ENCODE results near the genes METTL13, PIGC and SLC9C2.

DNA sequence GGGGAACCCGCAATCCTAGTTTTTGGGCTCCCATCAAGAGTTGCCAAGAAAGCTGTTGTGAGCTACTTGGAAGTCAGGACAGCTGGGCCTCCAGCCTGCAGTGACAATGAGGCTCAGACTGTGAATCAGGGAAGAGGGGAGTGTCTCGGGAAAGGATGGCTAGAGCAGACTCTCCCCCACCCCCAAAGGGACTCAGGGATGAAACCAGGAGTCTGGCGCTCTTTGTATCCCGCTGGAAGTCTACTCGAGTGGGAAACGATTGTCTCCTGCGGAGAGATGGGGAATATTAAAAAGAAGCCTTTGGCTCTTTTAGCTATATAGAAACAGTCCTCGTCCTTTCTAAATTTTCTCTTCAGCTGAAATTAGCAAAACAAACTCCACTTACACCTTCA is 3.5 kb downstream of the PRRX1 start:
- RRBS: no CpG with 5 or more reads among the region's 8 CpGs

DNA sequence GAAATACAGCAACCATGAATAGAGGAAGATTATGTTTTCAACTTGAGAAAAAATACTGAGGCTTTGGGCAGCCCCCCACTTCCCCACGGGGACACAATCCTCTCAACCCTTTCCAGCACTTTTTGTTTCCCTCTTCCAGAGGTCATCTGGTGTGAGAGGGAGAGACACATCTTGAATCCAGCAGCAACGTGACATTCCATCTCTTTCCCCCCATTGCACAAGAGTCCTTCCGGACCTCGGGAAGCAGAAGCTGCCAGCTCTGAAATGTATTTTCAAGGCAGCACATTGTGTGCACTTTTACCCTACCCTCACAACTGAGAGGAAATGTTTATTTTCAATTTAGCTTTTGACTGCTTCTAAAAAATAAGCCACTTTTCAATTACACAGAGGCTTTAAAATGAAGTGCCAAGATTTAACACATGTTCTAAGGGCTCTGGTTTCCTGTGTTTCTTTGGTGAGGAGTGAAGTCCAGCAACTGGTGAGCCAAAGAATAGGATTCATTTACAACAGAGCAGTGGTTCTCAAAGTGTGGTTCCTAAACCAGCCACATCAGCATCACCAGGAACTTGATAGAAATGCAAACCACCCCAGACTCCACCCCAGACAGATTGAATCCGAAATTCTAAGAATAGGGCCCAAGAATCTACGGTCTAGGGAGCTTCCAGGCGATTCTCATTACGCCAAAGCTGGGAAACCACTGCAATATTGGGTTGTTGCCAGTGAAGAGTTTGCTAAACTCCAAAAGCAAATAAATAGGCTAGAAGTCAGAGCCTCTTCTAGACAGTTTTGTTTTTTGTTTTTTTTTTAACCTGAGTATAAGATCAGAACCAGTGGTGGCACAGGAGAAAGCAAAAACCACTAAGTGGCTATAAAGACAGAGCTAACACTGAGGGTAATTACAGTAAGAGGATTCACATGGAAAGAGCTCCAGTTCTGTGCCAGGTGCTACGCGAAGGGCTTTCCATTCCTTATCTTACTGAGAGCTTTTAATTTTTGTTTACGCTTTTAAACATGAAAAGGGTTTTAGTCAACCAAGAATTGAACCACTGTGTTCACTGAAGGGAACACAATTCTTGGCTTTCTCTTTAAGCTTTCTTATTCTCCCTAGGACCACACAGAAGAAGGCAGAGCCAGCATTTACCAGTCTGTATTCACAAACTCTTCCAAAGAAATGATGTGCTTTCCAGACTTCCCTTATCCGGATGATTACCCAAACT is 42.6 kb upstream of the FMO2 start:
- RRBS: no CpG with 5 or more reads among the region's 12 CpGs

DNA sequence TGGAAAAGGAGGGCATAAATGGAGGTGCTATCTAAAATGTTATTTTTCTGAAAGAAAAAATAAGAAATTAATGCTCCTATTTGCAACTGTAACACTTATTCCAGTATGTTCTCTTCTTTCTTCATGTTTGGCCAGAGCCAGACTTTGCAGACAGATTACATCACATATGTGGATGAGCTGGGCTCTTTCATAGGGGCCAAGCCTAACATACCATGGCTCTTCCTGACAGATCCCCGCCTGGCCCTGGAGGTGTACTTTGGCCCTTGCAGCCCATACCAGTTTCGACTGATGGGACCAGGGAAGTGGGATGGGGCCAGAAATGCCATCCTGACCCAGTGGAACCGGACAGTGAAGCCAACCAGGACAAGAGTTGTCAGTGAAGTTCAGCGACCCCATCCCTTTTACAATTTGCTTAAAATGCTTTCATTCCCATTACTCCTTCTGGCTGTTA is 24.1 kb upstream of the FMO2 start:
- RRBS: no CpG with 5 or more reads among the region's 4 CpGs

DNA sequence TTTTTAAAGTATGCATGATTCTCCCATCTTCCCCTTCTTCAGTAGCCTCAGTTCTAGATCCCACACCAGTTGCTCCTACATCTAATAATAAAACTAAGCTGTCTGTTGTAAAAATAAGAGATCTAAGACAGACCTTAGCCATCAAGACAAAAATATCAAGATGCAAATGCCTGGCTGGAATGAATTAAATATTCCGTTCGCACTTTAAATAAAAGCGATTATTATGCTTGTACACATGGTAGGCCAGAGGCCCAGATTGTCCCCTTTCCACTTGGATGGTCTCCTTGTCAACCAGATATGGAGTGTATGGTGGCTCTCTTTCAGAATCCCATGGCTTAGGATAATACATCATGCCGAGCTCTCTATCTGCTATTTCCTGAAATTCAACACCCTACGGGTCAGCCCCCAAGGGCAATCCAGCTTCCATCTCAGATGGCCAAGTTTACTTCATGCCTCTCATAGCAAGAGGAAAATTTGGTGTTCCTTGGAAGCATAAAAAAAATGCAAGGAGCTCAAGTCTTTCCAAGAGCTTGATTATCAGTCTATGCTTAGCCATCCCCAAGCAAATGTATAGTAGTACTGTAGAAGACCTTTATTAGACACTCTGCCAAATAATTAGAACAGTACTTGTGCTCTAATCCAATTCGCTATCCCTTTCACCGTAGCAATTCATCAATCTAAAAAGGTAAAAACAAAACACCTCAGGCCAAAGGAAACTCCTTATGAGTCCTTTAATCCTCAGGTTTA is 25.3 kb upstream of the FMO1 start:
- RRBS: no CpG with 5 or more reads among the region's 7 CpGs

GRCh38 chr1:171319597-171320344 is 5.8 kb downstream of the FMO4 start:
- RRBS: no CpG with 5 or more reads among the region's 4 CpGs

DNA sequence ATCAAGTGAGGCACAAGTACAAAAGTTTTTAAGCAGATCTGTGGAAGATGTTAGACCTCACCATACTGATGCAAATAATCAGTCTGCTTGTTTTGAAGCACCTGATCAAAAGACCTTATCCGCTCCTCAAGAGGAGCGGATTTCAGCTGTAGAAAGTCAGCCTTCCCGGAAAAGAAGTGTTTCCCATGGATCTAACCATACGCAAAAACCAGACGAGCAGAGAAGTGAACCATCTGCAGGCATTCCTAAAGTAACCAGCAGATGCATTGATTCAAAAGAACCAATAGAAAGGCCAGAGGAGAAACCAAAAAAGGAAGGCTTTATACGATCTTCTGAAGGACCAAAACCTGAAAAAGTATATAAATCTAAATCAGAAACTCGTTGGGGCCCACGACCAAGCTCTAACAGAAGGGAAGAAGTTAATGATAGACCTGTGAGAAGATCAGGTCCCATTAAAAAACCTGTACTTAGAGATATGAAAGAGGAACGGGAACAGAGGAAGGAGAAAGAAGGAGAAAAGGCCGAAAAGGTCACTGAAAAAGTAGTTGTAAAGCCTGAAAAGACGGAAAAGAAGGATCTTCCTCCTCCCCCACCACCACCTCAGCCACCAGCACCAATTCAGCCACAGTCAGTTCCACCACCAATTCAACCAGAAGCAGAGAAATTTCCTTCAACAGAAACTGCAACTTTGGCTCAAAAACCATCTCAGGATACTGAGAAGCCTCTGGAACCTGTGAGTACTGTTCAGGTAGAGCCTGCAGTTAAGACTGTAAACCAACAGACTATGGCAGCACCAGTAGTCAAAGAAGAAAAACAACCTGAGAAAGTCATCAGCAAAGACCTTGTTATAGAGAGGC is 55.0 kb downstream of the PRRC2C start:
- RRBS: no CpG with 5 or more reads among the region's 11 CpGs

- RRBS: no CpG with 5 or more reads among the region's 7 CpGs
Observed at GRCh38 chr1:171742977-171743493, 1.2 kb upstream of the VAMP4 start.

- RRBS: no CpG with 5 or more reads among the region's 2 CpGs
Observed at GRCh38 chr1:171743494-171743834, 1.6 kb upstream of the VAMP4 start.

GRCh38 chr1:171780877-171782242 is at the start of gene METTL13:
Gene METTL13 (plus strand): TSS chr1:171781660.
- RRBS: under 1% methylated on average over 17 of the region's 77 CpGs

DNA sequence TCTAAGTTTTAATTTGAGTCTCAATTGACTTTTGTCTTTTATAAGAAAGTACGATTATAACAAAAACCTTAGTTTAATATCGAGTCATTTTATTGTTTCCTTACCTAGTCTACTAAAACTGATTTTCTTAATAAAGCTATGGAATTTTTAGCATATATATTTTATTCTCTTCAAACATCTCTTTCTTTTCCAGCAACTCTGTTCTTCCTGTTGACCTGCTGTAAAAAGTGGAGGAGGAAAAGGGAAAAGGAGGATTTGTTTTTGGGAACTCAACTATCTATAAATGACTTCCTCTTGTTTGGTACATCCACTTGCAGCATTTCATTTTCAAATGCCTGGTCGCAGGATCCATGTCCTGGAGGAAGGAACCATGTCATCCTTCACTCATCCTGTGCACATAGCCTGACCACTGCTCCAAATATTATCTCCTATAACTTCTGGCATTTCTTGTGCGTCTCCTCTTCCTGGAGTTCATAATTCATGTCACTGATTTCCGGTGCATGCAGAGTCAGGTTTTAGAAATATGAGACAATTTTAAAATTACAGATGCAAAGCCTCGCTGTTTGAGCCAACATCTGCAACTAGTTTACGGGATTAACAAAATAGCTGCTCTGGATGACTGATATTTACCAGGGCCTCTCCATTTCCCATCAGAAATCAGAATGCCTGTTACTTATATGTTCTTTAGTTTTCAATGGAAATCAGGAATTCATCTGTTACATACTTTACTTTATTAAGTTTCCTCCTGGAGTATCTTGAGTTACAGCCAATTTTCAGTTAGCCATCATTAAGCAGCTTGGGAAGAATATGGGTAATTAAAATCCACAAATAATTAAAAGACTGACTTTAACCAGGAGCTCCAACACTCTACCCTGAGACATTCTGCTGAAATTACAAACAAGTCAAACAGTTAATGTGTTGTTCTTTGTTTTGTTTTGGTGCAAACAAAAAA is 268.1 kb downstream of the DNM3 start:
- RRBS: no CpG with 5 or more reads among the region's 7 CpGs

- RRBS: 3% methylated on average over 14 of the region's 31 CpGs
Observed at GRCh38 chr1:172443898-172444525, at the start of gene PIGC. Gene PIGC (minus strand): TSS chr1:172444069.

DNA sequence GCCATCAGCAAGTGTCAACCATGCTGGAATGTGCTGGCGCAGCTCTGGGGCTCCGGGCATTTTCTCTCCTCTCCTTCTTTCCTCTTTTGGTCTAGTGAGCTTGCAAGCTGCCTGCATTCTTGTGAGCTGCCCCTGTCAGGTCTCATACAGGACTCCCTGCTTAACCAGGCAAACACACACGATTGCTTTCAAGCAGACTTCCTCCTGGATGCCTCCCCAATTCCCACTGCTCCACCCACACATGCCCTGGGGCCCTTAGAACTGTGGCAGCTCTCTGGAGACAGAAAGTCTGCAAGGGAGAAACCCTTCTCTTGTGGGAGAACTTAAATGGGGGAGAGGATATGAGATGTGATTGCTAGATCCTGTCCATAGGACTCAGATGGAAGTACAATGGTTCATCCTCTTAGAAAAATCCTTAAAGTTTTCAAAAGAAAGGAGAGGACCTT is 35.6 kb upstream of the SUCO start:
- RRBS: 82% methylated on average over 2 of the region's 3 CpGs

DNA sequence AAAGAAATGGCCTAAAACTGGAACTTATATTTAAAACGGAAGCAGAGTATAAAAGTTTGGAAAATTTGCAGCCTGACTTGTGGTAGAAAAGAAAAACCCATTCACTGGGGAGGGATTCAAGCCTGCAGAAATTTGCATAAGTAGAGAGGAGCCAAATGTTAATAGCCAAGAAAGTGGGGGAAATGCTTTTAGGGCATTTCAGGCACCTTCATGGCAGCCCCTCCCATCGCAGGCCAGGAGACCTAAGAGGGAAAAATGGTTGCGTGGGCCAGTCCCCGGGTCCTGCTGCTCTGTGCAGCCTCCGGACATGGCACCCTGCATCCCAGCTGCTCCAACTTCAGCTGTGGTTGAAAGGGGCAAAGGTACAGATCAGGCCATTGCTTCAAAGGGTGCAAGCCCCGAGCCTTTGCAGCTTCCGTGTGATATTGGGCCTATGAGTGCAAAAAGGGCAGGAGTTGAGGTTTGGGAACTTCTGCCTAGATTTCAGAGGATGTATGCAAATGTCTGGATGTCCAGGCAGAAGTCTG is 30.7 kb downstream of the SUCO start:
- RRBS: no CpG with 5 or more reads among the region's 7 CpGs

- RRBS: no CpG with 5 or more reads among the region's 16 CpGs
Observed at GRCh38 chr1:172662279-172663285, 3.7 kb downstream of the FASLG start.

- RRBS: no CpG with 5 or more reads among the region's 4 CpGs
Observed at GRCh38 chr1:172697565-172698031, 38.7 kb downstream of the FASLG start.

GRCh38 chr1:172819087-172819640 is 160.3 kb downstream of the FASLG start:
- RRBS: no CpG with 5 or more reads among the region's 5 CpGs

DNA sequence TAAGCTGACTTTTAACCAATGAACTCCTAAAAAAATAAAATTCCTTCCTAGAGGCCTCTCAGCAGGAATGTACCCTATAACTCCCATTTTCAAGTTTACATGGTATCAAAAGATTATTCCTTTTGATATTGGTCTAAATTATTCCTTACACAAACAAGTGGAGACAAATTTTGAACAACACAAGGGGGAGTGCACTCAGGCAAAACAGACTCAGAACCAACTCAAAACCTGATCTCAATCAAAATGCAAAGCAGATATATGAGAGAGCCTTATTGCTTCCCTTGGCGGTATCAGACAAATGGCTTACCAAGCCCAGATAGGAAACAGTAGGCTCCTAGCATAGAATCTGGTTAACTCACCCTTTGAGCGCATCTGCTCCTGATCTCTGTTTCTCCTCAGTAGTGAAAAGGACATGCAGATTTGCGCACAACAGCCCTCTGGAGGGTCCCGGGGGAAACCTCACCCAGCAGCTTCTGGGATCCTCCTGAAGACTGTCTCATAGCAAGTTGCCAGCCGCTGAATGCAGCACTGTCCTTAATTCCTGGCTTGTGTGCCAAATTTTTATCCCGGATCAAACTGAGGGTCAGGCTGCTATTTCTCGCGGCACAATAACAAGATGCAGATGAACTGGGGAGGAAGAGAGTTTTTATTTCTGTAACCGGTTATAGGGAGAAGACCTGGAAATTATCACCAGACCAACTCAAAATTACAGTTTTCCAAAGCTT is 192.1 kb downstream of the FASLG start:
- RRBS: 83% methylated on average over 1 of the region's 9 CpGs

- RRBS: no CpG with 5 or more reads among the region's 4 CpGs
Observed at GRCh38 chr1:173190440-173191003, 16.6 kb downstream of the TNFSF4 start.

- RRBS: no CpG with 5 or more reads among the region's 10 CpGs
Observed at GRCh38 chr1:173602786-173603745, at the start of gene SLC9C2. Gene SLC9C2 (minus strand): TSS chr1:173603072.